GM12891 (cell line): ENCODE results near the gene UNC93A.

DNA sequence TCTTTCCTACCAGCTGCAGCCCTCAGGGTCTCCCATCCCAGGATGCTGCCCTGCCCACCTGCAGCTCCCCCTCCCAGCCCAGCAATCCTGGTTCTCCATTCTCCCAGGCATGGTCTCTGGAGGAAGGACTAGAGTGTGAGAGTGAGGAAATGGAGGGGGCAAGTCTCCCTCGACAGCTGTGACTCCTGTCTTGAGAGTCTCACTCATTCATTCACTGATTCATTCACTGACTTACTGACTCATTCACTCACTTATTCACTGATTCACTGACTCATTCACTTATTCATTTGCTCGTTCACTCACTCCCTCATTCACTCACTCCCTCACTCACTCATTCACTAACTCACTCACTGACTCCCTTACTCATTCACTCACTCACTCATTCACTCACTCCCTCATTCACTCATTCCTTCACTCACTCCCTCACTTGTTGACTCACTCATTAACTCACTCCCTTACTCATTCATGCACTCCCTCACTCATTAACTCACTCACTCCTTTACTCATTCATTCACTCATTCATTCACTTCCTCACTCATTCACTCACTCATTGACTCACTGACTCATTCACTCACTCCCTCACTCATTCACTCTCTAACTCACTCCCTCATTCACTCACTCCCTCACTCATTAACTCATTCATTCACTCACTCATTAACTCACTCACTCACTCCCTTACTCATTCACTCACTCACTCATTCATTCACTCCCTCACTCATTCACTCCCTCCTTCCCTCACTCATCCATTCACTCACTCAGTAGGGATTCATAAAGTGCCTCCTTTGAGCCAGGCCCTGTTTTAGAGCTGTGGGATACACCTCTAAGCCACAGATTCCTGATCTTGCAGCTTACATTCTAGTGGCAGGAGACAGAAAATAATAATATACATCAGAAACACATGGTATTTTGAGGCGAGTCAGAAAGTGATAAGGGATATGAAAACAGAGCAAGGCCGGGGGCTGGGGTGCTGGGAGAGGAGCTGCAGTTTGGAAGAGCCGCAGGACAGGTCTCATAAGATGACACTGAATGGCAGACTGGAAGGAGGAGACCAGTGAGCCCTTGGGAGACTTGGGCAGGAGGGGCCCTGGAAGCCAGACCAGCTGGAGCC, 84.1 kb upstream of the MPC1 start:
- RRBS, result no CpG with 5 or more reads among the region's 5 CpGs

DNA sequence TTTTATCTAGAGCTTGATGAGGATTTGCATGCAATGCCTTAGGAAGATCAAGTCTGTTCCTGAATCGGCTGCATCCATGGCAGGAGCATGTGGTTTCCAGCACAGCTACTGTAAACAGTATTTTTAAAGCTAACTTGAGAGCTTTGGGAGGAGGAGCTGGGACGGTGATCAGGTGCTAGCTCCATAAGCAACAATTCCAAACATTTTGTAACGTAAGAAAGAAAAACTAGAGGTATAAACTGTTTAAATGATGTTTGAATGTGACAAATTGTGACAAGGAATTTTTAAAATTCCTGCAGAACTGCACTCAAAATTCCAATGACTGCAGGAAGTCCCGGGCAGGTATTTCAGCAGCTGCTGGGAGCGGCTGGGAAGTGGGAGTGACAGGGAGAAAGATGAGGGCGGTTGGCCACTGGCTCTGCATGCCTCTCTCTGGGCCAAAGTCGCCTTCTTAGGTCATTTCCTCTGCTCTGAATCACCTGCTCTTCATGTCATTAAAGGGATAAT, 44.1 kb downstream of the RAMACL start:
- RRBS, result no CpG with 5 or more reads among the region's 7 CpGs

GRCh38 chr6:166569311-166570025, 17.0 kb downstream of the RAMACL start:
- RRBS, result no CpG with 5 or more reads among the region's 18 CpGs

DNA sequence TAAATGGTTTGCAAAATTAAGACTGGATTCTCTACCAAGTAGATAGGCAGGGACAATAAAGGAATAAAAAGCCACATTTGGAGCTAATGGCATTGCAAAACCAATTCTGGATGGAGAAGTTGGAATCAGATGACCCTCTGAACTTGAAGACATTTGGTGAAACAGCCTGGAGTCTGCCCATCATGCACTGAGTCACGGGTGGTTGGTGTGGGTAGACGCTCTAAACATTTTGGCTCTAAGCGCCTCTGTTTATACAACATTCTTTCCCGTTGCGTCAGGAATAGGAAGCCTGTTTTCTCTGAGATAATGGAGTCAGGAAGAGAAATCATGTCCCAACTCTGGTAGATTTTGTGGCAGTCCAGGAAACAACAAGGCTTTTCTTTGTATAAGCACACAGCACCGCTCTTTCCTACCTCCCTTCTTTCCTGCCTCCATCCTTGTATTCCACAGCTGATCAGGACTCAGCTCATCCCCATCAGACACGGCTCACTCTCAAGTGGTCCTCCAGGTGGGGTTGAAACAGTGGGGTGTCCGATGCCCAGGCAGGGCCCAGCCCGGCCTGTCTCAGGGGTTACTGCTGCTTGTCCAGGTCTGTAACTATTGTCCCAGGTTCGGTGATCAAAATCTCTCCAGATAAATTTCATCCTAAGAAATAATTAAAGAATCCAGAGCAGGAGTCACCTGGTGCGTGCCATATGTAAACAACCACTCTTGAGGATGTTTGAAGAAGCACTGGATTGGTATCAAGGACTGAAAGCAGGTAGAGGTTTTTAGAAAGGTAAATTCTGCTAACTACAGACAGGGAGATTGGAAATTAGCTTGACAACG, 12.1 kb upstream of the RAMACL start:
- RRBS, result no CpG with 5 or more reads among the region's 12 CpGs

DNA sequence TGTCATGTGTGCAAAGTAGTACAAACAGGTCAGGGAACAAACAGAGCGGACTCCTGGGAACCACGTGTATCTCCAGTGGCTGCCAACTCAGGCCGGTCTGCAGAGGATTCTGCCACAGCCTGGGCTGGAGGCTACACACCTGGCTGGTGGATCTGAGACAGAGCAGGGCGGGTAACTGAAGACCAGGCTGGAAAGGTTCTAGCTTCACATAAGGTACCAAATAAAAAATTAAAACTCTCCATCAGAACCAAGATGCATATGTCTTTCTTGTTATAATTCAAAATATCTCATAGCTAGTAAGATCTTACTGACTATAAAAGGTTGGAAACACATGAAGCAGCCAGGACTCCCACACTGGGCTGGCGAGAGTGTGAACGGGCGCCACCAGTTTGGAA, 28.4 kb upstream of the RPS6KA2 start:
- RRBS, result no CpG with 5 or more reads among the region's 7 CpGs

DNA sequence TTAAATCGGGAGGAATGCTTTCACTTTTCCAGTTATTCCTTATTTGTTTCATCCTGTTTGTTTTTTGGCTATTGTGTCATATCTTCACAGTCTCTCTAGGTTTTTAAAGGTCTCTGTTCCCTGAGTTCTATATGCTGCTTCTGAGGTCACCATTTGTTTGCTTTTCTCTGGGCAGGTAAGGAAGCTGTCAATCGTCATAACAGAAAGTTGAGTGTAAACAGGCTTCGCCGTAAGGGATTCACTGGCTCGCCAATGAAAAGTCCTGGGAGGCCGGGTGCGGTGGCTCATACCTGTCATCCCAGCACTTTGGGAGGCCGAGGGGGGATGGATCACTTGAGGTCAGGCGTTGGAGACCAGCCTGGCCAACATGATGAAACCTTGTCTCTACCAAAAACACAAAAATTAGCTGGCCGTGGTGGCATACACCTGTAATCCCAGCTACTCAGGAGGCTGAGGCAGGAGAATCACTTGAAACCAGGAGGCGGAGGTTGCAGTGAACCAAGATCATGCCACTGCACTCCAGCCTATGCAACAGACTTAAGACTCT, 48.8 kb upstream of the RPS6KA2 start:
- RRBS, result no CpG with 5 or more reads among the region's 11 CpGs

DNA sequence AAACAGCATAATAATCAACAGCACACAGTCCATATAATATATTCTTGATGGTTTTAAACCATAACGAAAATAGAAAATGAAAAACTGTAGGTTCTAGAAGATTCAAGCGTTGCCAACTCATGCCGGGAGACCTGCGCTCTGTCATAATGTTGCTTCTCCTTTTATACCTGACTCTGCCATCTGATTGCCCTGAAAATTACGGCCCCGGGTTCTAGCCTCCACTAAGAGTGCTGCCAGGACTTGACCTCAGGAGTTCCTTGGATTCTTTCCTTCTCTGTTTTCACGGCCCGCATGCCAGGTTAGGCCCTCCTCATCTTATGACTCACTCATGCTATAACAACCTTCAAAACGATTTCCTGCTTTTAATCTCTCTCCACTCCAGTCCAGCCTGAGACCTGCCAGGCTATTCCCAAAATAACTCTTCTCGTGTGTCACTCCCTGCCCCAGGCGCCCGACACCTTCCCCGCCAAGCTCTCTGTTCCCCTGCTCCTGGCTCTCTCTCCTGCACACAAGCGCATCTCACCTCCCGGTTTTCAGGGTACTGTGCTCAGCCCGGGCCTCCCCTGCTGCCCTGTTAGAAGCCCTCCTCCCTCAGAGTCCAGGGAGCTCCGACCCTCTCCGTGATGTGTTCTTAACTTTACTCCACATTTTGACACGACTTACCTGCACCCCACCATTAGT, 64.1 kb upstream of the RPS6KA2 start:
- RRBS, result 82% methylated on average over 4 of the region's 19 CpGs

DNA sequence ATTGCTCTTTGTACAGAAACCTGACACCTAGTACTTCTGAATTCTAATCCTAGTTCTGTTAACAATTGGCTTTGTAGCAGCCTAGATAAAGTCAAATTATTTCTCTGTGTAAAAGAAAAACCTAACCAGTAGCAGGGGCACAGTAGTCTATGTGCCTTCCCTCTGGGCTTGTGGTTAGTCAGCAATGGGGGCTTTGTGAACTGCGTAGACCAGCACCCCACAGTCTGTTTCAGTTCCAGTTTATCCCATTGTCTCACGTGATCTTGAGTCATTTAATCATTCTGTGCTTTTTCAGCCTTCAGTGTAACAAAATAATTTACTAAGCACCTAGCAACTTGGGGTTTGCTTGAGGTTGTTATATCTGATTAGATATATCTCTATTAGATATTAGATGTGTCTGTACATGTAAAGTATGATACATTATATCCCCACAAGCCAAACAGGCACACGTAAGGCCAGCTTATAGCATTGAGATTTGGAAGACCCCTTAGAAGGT, 28.0 kb upstream of the CCR6 start:
- RRBS, result no CpG with 5 or more reads among the region's 3 CpGs

- RRBS, result no CpG with 5 or more reads among the region's 25 CpGs
Measured at GRCh38 chr6:167241682-167242346, 49.3 kb upstream of the UNC93A start.

- RRBS, result no CpG with 5 or more reads among the region's 7 CpGs
Measured at GRCh38 chr6:167290936-167291629, at the start of gene UNC93A. TSS of gene UNC93A (plus strand) at chr6:167291315.

DNA sequence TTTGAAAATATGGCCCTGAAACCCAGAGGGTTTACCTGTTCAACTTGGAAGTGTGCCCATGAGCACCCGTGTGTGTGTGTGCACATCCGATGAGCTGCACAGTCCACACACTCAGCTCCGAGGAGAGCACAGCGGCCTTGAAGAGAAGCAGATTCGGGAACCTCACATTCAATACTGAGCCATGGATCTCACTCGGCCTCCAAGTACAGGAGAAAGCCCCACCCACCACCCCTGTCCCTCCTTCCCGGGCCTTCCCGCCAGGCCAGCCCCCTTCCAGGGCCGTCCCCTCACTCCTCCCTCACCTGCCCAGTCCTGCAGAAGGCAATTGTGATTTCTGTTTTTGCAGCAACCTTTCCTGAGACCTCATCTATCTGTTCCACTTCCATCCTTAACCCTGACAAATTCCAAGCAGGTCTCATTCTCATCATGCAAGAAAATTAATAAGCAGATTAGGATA, 3.7 kb upstream of the TTLL2 start:
- RRBS, result no CpG with 5 or more reads among the region's 9 CpGs

DNA sequence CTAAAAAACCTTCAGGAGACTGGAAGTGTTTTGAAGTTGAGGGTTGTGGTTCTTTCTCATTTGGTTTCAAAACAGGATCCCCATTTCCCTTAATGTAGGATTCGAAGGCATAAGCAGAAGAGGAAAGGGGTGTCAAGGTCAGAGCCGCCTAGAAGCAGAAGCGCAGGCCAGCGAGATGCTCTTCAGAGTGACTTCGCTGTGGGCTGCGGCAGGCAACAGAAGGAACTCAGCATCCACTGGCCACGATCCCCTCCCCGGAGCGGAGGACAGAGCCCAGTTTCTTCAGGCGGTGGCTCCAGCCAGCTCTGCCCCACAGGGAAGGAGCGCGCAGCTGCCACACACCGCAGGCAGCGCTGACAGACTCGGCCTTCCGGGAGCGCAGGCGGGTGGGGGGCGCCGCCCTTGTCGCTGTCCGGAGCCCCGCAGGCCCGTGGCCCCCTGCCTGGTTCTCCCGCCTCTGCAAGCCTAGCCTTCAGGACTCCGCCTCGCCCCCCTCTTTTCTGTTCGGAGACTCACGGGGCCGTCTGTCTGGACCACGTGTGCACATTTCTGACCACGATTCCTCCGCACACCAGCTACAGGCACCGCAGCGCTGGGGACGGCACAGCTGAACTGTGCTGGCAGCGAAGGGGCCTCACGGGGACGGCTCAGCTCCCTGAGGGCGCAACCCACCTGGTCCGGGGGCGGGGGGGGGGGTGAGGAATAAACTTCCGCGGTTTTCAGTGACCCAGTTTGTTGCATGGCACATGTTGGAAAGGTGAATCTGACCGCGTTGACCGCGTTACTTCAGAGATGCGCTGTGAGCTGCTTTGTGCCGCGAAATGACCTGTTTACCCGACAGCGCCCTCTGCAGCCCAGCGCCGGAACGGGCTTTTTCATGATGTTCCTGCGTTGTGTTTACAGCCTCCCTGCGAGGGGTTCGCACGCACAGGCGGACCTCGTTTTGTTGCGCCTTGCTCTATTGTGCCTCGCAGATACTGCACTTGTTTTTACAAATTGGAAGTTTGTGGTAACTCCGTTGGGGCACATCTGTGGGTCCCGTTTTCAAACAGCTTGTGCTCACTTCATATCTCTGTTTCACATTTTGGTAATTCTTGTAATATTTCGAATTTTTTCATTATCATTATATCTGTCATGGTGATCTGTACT, 26.2 kb downstream of the TTLL2 start:
- RRBS, result 2% methylated on average over 7 of the region's 67 CpGs

DNA sequence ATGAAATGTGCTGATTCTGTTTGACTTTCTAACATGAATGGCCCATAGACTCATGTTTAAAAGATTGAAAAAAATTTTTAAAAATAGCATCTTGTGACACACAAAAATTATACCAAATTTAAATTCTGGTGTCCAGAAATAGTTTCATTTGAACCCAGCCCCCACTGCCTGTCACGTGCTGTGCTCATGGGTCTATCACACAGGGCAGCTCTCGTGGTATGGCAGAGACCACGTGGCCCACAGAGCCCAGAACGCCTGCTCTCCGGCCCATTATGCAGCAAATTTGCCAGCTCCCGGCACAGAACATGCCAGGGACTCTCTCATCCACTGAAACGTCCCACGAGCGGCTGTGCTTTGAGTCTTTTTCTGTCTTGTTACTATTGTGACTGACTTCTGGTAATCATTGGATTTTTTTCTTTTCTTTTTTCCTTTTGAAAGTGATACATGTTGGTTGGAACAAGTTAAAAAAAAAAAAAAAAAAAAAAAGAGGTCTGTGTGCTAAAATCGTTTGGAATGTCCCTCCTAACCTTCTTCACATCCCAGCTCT, 224.4 kb downstream of the TTLL2 start:
- RRBS, result no CpG with 5 or more reads among the region's 10 CpGs

DNA sequence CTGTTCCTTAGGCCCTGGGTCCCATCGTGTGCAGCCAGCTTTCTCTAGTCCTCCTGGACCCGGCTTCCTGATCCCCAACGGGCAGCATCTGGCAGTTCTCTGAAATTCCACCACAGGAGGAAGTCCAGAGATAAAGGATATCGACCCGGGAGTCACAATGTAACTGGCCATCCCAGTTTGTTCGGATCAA, 235.2 kb downstream of the TTLL2 start:
- RRBS, result no CpG with 5 or more reads among the region's 6 CpGs

- RRBS, result no CpG with 5 or more reads among the region's 42 CpGs
Measured at GRCh38 chr6:167667927-167669140, 158.4 kb upstream of the AFDN start.

DNA sequence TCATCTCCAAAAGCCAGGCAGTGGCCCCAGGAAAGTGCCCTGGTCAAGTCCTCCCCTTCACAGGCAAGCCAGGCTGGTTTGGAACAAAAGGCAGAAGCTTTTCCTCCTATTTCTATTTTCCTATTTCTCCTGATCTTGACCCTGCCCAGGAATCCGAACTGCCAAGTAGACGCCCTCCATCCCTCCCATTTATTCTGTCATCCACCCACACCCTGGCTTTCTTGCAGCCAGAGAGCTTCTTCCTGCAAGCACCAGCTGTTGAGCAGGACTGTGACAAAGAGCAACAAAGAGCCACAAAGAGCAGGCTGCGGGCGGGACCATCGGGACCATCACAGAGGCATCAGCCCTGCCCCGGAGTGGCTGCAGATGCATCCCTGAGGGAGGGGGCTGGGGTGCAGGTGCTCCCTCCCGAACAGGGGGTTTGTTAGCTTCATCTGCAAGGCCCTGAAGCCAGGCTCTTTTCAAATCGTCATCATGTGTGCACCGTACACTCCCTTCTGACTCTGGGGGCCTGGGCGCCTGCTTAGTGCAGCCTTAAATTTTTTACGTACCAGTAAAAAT, 149.6 kb upstream of the AFDN start:
- RRBS, result no CpG with 5 or more reads among the region's 11 CpGs

DNA sequence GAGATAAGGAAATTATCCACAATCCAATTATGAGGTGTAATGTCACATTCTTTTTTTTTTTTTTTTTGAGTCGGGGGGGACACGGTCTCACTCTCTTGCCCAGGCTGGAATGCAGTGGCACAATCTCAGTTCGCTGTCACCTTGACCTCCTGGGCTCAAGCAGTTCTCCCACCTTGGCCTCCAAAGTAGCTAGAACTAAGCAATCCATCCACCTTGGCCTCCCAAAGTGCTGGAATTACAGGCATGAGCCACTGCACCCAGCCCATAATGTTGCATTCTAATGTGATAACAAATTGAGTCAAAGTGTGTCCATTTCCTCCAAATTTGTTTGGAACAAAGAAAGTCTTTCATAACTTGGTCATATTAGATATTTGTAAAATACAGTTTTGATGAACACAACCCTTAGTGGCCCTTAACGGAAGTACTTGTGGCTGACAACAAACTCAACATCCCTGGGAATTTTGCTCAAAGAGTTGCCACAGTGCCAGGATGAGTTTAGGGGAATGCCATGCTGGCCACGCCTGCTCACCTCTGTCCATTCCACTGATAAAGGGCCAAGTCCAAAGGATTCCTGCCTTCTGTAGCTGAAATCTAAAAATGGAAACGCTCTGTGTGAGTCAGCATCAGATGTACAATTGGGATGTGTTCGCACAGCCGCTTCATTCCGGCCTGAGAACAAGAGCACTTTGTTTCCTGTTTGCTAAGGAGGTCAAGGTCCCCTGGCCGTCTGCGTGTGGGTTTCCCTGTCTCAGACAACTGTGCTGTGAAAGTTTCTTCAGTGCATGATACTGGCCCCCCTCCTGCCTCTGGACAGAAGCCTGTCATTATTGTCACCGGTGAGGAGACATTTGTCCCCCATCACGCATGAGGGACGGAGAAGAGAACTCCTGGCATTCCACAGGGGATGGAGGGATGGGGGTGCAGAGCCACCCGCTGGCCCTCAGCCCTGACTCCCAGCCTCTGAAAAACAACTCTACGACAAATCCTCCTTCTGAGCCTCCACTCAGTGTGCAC, 143.8 kb upstream of the AFDN start:
- RRBS, result no CpG with 5 or more reads among the region's 16 CpGs

DNA sequence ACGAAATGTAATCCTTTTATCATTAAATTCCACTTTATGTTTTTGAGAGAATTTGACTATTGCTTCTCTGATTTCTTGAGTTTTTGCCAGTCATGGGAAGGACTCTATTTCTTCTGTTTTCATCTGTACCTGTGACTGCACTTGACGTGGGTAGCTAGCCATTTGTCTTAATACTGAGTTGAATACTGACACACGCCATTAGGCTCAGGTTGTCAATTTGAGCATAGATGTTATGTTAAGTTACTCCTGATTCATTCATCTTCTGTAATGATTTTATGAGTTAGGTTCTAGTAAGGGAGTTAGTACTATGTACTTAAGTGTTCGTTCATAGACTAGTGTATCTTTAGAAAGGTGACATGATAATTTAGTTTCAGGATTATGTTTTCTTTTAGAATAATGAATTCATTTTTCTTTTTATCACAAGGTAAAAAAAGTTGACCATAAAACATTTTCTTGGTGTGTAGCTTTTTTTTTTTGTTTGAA, 1.6 kb downstream of the AFDN start:
- RRBS, result no CpG with 5 or more reads among the region's 4 CpGs

GRCh38 chr6:167850488-167851208, 23.9 kb downstream of the AFDN start:
- RRBS, result no CpG with 5 or more reads among the region's 7 CpGs